Mesothelial cell of epicardium (in vitro differentiated cells): ENCODE measurements around a stretch of chr3.

GRCh38 chr3:56776593-56777015 lies 25.1 kb downstream of the ARHGEF3 start:
- PRO-cap, result no peak

DNA sequence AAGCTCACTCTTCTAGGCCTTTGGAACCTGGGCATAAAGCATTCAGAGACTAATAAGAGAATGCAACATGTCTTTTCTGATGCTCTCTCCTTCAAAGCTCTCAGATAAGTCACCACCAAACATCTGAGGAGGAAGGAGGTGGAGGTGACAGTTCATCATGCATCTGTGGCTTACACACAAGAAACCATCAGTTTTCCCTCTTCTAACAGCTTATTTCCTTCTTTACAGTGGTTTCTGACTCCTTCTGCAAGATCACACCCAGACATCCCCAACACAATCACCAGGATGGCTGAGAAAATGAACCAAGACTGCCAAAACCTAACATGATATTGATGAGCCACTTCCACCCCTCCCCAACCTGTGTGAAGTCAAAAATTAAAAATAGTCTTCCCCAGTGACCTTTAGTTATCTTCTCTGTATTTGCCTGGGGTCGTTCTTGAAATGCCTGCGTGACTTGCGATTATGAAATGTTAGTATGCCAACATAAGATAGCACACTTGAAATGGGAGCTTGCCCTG lies 11.5 kb downstream of the ARHGEF3 start:
- PRO-cap, result no peak

- PRO-cap, result no peak
Measured at GRCh38 chr3:57555301-57555577, 835 bp upstream of the PDE12 start.

- PRO-cap, result no peak
Measured at GRCh38 chr3:57814969-57815462, 58.9 kb downstream of the SLMAP start.

DNA sequence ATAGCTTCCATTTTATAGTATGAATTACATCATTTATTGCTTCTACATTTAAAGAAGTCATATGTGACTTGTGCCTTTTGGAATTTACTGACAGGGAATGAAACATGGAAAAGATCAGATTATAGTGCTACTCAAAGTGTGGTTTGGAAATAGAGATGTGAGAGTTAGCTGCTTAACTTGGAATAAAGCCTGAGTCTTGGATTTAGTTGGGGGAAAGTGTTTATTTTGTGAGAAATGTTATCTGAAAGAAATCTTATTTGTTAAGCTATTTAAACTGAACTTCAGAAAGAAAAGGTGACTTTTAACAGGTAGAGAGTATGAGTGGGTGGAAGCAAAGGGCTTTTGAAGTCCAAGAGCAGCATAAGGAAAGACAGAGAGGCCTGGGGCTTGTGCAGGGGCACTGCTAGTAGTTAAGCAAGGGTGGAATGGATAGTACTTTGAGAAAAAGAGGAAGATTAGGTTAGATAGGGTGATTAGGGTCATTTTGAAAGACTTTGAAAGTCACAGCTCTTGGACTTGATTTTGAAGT lies 60.5 kb downstream of the SLMAP start:
- PRO-cap, result no peak

GRCh38 chr3:57861773-57862192 lies 105.7 kb downstream of the SLMAP start:
- PRO-cap, result no peak

- PRO-cap, result no peak
Measured at GRCh38 chr3:57969522-57970362, 38.5 kb upstream of the FLNB start.

DNA sequence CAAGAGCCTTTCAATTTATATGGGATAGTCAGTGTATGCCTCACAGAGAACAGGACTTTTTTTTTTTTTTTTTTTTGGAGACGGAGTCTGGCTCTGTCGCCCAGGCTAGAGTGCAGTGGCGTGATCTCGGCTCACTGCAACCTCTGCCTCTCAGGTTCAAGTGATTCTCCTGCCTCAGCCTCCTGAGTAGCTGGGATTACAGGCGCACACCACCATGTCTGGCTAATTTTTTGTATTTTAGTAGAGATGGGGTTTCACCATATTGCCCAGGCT lies 18.1 kb upstream of the FLNB start:
- PRO-cap, result no peak

DNA sequence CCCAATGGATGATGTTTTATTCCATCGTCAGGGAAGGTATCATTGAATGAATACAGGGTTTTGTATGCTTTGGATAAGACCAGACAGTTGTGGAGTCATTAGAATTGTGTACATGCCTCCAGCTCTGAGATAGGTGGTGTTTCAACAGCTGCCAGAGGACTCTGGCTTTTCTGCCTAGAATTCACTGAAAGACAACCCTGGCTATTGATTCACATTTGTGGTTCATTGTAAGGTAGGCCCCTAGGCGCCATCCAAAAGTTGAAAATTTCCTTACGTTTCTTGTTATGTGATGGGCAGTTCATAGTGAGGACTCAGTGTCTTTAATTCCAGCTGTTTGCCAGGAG lies 4.5 kb downstream of the FLNB start:
- PRO-cap, result no peak

- PRO-cap, result no peak
Measured at GRCh38 chr3:58161582-58162142, 49.1 kb downstream of the DNASE1L3 start.

DNA sequence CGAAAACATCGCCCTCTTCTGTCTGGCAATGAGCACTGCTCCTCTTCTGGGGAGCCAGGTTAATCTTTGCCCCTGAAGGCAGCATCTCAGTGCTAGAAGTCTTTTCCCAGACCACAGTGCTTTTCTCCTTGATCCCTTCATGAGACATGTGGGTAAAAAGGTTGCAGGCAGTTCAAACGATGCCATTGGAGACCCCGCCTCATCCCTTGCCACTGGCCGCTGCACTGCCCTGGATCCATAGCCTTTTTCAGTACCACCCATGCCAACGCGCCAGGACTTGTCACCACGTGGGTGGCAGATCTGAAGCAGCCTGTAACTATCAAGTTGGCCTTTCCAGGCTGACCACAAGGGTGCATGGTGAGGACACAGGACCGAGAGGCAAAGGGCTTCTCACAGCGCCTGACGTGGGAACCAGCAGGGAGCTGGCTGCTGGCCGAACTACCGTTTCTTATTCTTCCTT lies 6.6 kb upstream of the DNASE1L3 start:
- PRO-cap, result no peak

GRCh38 chr3:58344693-58345113 lies 12.0 kb downstream of the PXK start:
- PRO-cap, result no peak

DNA sequence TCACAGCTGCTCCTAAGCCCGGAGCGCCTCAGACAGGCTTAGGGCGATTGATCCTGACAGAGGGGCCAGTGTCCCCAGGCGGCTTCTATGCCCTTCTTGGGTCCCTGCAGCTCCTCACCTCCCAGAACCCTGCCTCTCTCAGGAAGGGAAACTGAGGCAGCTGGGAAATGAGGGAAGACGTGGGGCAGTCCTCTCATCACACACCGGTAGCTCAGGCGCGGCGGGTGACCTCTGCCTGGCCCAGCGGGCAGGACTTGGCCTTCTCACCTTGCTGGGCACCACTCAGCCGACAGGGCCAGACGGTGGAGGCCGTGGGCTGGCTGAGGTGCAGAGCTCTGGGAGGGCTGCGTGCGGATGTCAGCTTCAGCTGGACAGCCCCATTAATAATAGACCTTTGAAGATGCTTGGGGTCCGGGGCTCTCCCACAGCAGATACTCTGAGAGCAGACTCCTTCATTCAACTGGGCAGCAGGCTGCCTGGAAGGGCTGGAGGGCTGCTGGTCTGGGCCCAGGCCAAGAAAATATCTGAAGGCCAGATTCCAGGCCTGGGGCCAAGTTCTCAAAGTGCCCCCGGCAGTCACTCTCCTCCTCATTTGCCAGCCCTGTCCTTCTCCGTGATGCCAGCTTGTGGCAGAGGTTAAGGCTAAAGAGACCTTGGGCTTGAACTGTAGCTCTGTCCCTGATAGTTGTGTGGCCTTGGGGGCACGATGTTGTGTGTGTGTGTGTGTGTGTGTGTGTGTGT lies 39.3 kb downstream of the FAM3D start:
- PRO-cap, result no peak

- PRO-cap, result no peak
Measured at GRCh38 chr3:59424655-59425252, 374.9 kb upstream of the CFAP20DC start.

DNA sequence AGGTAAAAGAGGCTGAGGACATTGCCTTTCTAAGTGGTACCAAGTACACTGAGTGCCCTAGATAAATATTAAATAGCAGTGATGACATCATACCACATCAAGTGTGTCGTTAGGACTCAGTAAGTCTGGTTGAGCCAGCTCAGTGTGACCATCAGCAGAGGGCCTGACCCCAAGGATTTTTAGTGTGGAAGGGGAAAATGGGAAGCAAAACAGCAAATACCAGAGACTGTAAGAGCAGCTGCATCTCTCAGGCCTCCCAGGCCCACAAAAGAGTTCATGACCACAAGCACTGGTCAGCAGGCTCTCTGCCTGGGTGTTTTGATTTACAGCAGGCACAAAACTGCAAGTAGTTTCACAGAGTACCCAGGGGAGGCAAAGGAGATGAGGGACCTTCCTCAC lies 557.2 kb upstream of the CFAP20DC start:
- PRO-cap, result no peak

GRCh38 chr3:59818599-59818892 lies 768.7 kb upstream of the CFAP20DC start:
- PRO-cap, result no peak

GRCh38 chr3:60131719-60132406 lies 1082.0 kb upstream of the CFAP20DC start:
- PRO-cap, result no peak

GRCh38 chr3:60412179-60412554 lies 839.1 kb downstream of the FHIT start:
- PRO-cap, result no peak

DNA sequence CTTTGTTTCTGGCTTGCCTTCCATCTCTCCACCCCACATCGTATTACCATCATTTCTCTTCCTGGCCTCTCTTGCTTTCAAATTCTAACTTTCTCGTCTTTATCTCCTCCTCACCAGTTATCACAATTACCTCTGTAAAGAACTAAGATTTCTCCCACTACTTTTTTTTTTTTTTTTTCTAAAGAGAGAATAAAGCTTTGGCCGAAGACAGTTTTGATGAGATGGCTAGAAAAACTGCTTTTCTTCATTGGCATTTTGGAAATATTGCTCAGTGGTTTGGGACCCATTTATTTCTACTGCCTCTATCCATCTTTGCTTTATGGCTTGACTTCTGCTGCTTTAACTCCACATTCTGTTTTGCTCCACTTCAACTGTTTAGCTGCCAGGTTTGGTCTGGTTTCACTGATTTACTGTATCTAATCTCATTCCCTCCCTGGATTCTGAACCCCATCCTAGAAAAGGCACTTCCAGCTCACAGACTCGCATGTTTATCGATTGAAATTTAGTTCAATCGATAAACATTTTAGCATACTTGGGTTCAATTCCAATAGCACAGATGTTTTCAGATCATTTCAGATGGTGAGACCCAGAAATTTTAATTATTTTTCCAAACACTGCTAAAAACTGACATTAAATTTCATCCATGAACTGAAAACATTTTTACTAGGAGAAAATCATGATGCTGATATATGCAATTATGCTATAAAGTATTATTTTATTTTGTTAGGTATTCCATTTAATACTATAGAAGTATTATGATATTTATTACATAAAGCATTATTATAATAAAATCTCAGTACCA lies 830.2 kb downstream of the FHIT start:
- PRO-cap, result no peak

- PRO-cap, result no peak
Measured at GRCh38 chr3:61564132-61565188, 3.1 kb downstream of the PTPRG start.